Mesenchymal stem cell of Wharton's jelly (primary cell): ENCODE results near the gene LRRC3C.

DNA sequence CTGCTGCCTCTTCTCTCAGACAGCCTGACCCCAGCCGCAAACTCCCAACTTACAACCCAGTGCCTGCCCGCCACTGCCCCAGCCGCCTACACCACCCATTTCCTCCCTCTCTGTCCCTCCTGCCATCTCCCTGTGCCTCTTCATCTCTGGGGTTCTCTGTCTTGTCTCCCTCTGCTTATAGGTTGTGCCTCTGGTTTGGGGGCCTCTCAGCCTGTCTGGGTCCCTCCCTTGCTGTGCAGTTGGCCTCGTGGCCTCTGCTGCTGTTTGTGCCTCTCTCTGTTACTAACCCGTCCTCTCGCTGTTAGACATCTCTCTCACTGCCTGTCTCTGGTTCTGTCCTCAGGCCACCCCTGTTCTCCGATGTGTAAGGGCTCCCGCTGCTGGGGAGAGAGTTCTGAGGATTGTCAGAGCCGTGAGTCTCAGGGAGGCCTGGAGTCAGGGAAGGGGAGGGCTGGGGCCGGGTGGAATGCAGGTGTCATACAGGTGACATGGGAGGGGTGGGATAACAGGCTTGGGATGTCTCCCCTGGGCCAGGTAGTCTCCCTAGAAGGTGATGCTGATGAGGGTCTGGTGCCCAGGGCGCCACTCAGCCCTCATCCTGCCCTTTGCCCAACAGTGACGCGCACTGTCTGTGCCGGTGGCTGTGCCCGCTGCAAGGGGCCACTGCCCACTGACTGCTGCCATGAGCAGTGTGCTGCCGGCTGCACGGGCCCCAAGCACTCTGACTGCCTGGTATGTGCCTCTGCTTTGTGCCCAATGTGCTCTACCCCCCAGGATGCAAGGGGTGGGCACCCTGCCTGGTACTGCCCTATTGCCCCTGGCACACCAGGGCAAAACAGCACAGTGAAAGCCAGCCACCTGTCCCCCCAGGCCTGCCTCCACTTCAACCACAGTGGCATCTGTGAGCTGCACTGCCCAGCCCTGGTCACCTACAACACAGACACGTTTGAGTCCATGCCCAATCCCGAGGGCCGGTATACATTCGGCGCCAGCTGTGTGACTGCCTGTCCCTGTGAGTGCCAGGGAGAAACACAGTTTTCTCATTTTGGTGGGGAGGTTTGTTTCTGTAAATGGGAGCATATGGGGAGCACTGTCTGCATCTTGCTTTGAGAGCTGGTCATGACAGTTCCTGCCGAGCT, 10.0 kb downstream of the ERBB2 start:
- CAGE, long polyA plus RNA, result no peak

GRCh38 chr17:39711746-39712246, 11.9 kb downstream of the ERBB2 start:
- CAGE, long polyA plus RNA, result no peak

- CAGE, long polyA plus RNA, result no peak
Measured at GRCh38 chr17:39725601-39726157, 4.7 kb downstream of the MIEN1 start.

- CAGE, long polyA plus RNA, result no peak
Measured at GRCh38 chr17:39738059-39738500, 342 bp downstream of the GRB7 start.

DNA sequence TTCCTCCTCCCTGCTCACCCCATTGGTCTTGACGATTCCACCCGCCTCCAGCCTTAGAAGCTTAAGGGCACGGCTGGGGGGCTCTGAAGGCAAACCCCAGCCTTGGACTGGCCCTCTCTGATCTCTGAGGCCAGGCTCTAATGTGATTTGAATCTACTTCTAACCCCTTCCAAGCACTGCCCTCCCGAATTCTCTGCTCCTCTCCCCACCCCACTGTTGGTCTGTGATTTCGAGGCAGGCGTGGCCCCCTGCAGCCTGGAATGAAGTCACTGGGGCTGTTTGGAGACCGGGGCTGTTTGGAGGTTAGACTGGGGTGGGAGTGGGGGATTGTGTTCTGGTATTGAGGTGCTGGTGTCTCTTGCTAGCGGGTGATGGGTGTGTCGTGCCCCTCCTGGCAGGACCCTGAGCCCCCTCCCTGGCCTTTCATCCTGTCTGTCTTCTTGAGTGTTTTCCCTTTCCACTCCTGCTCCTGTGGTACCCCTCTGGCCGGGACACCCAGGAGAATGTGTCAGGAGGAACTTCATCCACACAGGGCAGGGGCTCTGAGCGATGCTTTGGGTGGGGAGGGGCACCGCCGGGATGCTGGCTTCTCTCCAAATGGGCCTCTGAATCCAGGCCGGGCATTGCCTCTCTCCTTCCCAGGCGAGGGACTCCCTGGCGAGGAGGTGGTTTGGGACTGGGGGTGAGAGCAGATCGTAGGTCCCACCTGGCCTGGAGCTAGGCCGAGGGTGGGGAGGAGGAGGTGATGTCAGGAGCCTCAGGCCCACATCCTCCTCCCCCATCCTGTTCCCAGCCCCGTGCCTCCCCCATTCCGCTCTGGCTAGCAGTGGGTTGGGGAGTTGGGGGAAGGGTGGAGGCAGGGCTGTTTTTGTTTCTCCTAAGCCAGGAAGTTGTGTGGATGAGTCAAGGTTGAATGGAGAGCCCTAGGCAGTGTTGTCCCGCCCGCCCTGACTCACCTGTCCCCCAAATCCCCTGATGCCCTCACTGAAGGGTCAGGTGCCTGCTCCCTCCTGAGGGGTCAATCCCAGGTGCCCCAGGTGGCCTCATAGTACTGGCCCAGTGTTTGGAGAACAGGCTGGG, 2.5 kb downstream of the GRB7 start:
- CAGE, long polyA plus RNA, result no peak

DNA sequence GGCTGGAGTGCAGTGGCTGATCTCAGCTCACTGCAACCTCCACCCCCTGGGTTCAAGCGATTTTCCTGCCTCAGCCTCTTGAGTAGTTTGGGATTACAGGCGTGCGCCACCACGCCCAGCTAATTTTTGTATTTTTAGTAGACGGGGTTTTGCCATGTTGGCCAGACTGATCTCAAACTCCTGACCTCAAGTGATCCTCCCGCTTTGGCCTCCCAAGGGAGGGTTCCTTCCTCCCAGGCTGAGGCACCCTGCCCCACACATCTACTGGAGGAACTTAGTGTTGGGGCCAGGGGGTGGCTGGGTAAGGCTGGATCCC, 15.7 kb downstream of the GRB7 start:
- CAGE, long polyA plus RNA, result no peak

DNA sequence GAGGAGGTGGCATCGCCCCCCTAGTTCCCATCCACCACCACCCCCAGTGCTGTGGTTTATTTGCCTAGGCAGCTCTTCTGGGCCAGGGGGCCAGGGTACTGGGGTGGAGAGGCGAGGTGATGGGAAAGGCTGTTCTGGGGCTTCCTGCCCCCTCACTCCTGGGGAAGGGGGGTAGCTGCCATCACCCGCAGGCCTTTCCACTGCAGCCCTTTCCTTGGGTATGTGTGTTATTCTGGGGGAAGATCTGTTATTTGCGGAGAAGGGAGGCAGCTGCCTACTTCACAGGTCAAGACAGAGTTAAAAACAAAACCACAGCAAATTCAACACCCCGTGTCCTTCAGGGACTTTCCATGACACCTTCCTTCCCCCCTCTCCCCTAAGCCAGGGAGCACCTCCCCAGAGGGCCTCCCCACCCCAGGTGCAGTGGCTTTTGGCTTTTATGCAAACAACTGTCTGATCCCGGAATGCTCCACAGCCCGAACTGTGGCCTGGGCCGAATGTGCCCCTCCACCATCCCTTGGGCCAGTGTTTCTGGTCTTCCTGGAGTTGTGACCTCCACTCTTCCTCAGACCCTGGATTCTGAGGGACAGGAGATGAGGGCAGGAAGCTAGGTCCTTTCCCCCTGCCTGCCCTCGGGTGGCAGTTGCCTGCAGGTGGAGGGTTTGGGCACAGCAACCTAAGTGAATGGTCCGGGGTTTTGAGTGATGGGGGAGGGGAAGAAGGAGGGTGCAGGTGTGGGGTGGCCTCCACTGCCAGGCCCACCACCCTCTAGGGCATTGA, 18.3 kb downstream of the GRB7 start:
- CAGE, long polyA plus RNA, result no peak

DNA sequence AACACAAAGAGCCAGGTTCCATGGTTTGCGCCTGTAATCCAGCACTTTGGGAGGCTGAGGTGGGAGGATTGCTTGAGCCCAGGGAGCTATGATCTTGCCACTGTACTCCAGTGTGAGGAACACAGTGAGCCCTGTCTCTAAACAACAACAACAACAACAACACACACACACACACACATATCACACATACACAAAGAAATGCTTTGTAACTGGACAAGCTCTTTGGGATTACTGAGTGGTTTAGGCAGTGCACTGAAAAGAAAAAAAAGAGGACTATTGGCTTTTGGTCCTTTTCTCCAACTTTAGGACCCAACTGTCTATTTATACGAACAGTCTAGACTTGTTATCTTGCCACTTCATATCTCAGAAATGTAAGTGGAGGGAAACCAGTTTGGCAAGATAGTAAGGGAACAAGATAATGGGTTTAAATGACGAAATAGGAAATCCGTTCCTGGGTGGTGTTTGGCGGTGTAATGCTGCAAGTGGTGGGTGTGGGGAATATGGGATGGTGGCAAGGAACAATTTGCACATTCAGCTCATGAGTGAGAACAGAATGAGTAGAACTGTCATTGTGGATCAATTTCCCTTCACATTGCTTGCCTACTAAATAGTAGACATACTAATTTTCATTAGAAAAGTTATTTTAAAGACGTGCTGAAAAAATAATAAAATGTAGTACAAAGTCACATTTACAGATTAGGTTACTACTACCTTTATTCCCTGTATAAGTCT, 44.7 kb downstream of the GRB7 start:
- CAGE, long polyA plus RNA, result no peak

DNA sequence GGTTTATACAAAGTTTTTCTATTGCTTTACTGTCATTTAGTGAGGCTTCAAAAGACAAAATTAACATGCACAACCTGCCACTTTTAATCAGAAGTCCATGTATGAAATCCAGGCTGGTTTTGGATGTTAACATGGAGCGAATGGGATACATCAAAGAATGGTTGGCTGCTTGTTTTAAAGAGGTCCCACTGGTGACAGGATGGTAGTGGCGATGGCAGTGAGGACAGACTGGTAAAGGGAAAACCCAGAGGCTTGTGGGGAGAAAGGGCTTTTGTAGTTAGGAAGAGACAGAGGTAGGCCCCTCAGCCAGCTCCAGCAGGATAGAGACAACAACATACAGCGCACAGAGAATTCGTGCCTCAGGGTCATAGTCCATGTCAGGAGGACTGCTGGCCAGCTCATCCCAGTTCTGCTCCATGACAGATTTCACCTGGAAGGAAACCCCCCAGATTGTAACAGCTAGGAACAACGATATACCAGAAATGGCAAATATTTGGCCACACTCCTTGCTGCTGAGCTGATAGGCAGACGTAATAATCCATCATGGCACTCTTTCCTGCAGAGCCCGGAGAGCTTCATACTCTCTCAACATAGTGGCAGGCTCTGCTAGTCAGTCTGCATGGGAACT, 13.8 kb downstream of the GSDMB start:
- CAGE, long polyA plus RNA, result no peak

- CAGE, long polyA plus RNA, result no peak
Measured at GRCh38 chr17:39924776-39925936, 2.2 kb downstream of the ORMDL3 start.

- CAGE, long polyA plus RNA, result no peak
Measured at GRCh38 chr17:39927466-39928444, at the start of gene LRRC3C. Gene LRRC3C (plus strand): TSS chr17:39927732.

DNA sequence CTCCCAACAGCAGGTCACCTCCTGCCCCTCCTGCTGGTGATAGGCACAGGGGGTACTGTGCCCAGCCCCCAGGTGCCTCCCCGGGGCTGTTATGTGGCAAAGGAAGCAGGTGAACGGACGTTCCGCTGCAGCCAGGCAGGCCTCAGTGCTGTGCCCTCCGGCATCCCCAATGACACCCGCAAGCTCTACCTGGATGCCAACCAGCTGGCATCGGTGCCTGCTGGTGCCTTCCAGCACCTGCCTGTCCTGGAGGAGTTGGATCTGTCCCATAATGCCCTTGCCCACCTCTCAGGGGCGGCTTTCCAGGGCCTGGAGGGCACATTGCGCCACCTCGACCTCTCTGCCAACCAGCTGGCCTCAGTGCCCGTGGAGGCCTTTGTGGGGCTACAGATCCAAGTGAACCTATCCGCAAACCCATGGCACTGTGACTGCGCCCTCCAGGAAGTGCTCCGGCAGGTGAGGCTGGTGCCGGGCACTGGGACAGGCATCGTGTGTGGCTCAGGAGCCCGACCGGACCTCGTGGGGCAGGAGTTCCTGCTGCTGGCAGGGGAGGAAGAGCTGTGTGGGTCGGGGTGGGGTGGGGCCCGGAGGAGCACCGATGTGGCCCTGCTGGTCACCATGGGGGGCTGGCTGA, 16.6 kb downstream of the LRRC3C start:
- CAGE, long polyA plus RNA, result no peak

DNA sequence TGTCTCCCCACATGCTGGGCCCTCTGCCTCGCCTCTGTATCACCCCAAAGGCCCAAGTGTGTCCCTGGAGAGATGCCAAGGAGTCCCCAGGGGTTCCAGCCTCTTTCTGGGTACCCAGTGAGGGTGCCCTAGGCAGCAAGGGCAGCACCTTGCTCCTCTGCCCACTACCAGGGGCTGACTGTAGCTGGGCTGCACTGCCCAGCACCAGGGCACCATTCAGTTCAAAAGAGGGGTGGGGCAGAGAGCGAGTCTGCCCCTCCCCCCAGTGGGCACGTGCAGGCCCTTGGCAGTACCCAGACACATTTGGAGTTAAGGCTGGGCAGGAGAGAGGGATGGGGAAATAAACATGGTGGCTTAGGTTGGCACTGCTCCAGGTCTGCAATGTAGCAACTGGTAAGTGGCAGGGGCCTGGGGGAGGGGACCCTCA, 9.0 kb downstream of the THRA start:
- CAGE, long polyA plus RNA, result no peak

GRCh38 chr17:40095893-40096699, 4.3 kb downstream of the NR1D1 start:
- CAGE, long polyA plus RNA, result no peak

DNA sequence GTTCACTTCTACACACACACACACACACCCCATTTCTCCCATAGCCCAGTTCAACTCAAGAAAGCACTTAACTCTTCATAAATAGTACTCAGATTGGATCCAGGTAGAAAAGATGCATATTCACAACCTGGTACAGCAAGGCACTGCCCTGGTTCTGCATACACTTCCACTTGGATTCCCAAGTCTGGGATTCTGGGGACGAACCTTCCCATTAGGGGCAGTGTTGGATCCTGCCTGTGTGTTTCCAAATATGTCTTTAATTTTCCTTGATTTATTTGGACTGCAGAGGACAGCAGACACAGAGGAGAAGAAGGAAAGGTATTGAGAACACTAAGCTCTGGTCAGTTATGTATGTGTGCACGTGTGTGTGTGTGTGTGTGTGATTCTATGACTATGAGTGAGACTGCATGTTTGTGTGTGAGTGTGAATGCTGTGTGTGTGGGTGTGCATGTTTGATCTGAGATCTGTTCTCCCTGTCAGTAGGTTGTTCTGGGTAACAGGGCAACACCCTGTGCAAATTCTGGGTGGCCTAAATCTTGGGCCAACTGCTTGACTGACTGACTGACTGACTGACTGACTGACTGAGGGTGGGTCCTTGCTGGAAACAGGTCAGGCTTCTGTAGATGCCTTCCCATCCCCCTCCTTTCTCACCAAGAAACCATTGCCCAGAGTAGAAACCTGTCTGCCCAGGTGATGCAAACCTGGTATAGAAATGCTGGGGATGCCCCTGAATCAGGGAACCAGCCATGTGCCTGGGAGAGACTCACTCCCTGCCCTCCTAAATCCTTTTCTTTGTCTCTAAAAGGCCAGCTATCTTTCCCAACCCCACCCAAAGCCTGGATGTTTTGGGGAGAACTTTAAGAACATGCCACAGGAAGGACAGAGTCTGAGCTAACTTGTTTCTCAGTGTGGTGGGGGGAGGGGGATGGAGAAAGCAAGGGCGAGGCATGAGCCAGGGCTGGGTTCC, 4.2 kb upstream of the NR1D1 start:
- CAGE, long polyA plus RNA, result no peak

DNA sequence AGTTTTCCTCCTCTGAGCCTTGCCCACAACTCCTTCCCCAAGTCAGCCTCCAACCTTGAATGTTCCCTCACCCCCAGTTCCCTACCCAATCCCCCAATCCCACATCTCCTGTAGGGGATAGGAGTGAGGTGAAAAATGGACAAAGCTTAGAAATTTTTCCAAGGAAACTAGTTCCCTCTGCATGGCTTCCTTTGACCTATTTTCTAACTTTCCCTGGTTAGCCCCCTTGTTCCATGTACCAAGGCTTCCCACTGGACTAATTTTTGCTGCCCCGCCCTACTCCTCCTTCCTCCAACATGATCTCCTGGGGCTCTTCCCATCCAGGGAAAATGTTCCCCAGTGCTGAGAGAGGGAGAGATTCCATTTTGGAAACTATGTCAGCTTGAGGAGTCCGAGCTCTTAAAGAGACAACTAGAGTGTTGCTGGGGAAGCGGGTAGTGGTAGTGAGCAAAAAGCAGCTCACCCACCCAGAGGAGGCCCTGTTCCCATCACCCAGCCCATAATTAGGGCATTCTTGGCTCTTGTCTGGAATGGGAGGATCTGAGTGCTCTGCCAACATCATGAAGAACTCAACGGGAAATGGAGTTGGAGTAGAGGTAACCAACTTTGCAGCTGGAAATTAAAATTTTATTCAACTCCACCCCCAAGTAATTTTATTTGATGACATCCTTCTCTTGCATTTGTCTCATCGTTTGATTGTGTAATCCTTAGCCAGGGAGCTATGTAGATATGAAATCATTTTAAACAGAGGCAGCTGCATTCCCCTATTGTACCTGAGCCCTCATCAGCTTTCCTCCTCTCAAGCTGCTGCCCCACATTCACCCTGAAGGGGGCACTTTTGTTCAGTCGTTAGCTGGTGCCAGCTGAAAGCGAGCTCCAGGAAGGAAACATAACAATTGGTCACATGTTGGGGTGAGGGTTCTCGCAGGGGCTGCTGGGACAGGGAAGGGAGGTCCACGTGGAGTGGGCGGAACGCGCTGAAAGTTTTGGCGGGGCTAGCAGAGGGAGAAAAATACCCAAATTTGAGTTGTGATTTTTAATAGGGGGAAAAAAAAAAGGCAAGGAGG, 9.0 kb upstream of the MSL1 start:
- CAGE, long polyA plus RNA, result no peak

DNA sequence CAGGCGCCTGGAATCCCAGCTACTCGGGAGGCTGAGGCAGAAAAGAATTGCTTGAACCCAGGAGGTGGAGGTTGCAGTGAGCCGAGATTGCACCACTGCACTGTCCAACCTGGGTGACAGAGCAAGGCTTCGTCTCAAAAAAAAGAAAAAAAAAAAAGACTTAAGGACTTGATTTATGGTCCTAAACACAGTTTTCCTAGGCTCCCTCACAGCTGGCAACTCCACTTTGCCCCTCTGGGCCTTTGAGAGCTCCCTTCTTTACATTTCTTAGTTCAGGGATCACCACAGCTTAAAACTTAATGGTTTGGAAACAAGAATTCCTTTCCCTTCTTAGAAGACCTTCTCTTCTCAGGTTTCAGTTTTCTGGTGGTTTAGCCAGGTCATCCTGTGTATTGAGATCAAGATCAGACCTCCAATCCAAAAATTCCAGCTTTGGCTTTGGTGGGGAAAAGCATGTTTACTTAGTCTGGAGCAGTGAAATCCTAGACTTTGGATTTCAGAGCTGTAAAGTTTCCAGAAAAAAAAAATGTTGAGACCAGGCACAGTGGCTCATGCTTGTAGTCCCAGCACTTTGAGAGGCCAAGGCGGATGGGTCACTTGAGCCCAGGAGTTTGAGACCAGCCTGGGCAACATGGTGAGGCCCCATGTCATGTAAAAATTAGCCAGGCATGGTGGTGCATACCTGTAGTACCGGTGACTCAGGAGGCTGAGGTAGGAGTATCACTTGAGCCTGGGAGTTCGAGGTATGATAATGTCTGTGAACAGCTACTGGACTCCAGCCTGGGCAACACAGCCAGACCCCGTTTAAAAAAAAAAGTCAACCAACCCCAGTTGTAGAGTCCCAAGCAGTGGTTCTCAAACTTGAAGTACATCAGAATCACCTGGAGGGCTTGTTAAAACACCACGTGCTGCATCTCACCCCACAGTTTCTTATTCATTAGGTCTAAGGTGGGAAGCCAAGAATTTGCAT, 7.1 kb upstream of the MSL1 start:
- CAGE, long polyA plus RNA, result no peak

GRCh38 chr17:40185235-40185434, 7.9 kb downstream of the RAPGEFL1 start:
- CAGE, long polyA plus RNA, result no peak

GRCh38 chr17:40220025-40220544, 981 bp downstream of the WIPF2 start:
- CAGE, long polyA plus RNA, result no peak

DNA sequence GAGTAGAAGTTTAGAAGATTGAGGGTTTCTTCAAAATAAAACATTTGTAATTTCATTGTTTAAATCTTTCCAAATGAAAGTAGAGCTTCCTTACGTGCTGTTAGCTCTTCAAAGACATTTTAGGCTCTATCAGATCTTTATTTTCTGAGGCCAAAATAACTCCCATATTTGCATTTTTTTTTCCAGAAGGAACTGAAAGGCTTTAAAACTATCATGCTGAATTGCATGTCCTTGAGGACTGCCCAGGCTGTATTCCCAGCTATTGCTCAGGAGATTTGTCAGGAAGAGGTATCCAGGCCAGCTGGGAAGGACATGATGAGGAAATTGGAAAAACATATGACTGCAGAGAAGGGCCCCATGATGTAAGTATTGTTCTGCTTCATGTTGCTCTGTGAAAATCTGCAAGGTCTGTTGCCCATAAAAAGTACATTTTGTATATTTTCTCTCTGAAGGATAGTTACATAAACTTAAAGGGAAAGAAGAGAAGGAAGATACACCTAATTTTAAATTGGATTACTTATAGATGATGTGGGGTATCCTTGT, 5.7 kb downstream of the CDC6 start:
- CAGE, long polyA plus RNA, result no peak